Omental fat pad (tissue), 4 donors: ENCODE measurements around the gene LHFPL6.

- PRO-cap: no peak
- RAMPAGE, long total RNA, 4 experiments: no peak in any of the 4 experiments
Measured at GRCh38 chr13:33871258-33871471, 53.2 kb downstream of the RFC3 start.

- PRO-cap: no peak
- RAMPAGE, long total RNA, 4 experiments: no peak in any of the 4 experiments
Measured at GRCh38 chr13:34310649-34311004, 492.7 kb downstream of the RFC3 start.

- PRO-cap: no peak
- RAMPAGE, long total RNA, 4 experiments: no peak in any of the 4 experiments
Measured at GRCh38 chr13:34335612-34336123, 517.7 kb downstream of the RFC3 start.

GRCh38 chr13:34538461-34538863, 403.6 kb upstream of the NBEA start:
- PRO-cap: no peak
- RAMPAGE, long total RNA, 4 experiments: no peak in any of the 4 experiments

DNA sequence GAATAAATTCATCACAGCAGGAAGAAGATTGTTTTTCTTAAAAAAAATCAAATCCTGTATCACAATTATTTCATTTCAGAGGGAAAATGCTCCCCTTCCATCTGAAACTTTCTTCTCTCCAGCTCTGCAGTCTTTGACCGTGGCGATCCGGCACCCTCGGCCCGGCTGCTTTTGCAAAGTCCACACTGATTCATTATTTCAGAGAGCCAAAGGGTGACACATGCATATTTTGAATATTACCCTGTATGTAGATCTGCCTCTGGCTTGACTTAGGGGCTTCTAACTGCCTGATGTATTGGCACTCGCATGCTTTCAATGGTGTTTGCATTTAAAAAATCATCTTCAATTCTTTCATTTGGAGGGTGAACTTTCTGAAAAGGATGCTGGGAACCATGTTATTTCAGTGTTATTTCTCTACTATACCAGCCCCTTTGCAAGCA, 222.7 kb upstream of the MAB21L1 start:
- PRO-cap: no peak
- RAMPAGE, long total RNA, 4 experiments: no peak in any of the 4 experiments

DNA sequence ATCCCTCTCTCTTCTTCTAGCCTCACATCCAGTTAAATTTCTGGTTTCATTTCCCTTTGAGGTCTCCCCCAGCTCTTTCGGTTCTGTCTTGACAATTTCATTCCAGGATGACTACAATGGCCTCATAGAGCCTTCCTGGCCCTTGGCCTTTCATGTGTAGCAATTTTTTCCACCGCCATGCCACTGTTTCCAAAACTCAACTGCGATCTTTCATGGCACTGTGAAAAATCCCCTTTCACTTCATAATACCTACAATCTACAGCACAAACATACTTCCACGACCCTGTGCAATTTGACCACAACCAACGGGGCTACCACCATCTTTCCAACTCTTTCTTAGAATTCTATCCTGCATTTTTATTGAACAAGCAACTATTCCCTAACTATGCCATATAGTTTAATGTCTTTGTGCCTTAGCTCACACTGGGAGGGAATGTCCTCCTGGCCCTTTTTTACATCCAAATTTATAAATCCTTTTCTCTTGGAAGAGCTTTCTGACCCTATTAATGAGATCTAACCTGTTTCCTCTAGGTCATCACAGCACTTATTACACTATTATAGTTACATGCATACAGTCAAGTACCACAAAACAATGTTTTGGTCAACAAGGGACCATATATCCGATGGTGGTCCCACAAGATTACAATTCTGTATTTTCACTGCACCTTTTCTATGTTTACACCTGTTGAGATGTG, 268.7 kb downstream of the DCLK1 start:
- PRO-cap: no peak
- RAMPAGE, long total RNA, 4 experiments: no peak in any of the 4 experiments

- PRO-cap: no peak
- RAMPAGE, long total RNA, 4 experiments: no peak in any of the 4 experiments
Measured at GRCh38 chr13:35953339-35953843, 177.8 kb downstream of the DCLK1 start.

DNA sequence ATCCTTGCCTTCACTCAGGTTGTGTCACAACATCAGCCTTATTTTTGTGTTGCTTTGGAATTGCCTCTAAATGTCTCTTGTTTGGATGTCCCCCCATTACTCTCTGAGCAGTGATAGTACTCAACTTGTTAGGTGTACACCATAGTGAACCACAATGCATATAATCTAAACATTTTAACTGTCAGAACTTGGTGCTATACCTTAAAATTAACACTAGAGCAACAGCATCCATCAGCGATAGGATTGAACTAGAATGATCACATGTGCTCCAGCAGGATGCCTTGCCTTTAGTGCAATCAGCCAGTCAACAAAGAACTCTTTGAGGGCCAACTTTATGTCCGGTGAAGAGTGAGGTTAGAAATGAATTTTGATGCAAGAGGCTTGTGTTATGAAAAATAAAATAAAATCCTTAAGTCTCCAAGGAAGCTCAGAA, 61.5 kb downstream of the DCLK1 start:
- PRO-cap: no peak
- RAMPAGE, long total RNA, 4 experiments: no peak in any of the 4 experiments

DNA sequence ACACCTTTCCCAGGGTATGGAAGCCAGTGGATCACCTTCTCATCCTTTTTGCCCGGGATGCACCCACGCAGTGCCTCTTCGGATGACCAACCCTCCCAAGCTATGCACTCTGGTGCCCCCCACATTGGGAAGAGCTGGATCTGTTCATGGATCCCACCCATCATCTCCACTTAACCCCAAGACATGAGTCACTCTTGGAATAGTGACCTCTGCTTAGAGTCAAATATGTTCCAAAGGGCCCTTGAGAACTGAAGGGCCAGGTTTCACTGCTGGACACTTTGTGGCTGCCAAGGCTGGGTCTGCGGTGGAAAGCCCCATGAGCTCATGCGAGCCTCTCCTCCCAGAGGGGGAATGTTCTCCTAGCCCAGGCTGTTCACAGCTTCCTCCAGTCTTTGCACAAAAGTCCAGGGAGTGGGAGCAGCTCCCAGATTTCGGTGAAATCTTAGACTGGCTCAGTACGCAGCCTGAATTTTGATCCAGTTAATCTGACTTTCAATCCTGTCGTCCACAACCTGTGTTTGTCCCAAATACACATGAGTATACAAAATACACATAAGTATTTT, 693 bp upstream of the DCLK1 start:
- PRO-cap: no peak
- RAMPAGE, long total RNA, 4 experiments: no peak in any of the 4 experiments

- PRO-cap: no peak
- RAMPAGE, long total RNA, 4 experiments: no peak in any of the 4 experiments
Measured at GRCh38 chr13:36344914-36345402, 1.2 kb downstream of the SPART start.

DNA sequence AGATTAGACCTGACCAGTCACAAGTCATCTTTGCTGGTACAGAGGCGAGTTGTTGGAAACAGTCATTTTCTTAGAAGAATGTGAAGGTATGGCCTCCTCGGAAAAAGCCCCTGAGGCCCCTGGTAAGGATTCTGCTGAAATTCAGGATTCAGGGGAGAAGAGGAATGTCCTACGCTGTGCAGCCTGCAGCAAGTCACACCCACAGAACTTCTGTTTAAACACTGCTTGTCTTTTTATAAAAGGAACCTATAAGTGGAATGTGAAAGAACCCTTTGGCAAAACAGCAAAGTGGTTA, 11.1 kb upstream of the SPART start:
- PRO-cap: no peak
- RAMPAGE, long total RNA, 4 experiments: no peak in any of the 4 experiments

GRCh38 chr13:36888546-36889232, 31.3 kb downstream of the SMAD9 start:
- PRO-cap: no peak
- RAMPAGE, long total RNA, 4 experiments: no peak in any of the 4 experiments

- PRO-cap: no peak
- RAMPAGE, long total RNA, 4 experiments: no peak in any of the 4 experiments
Measured at GRCh38 chr13:36919102-36919554, 910 bp downstream of the SMAD9 start.

- PRO-cap: no peak
- RAMPAGE, long total RNA, 4 experiments: no peak in any of the 4 experiments
Measured at GRCh38 chr13:37579017-37579571, 19.5 kb downstream of the POSTN start.

- PRO-cap: no peak
- RAMPAGE, long total RNA, 4 experiments: no peak in any of the 4 experiments
Measured at GRCh38 chr13:38125582-38125906, 224.1 kb upstream of the UFM1 start.

GRCh38 chr13:38362073-38362817, 12.6 kb downstream of the UFM1 start:
- PRO-cap: no peak
- RAMPAGE, long total RNA, 4 experiments: no peak in any of the 4 experiments

- PRO-cap: no peak
- RAMPAGE, long total RNA, 4 experiments: no peak in any of the 4 experiments
Measured at GRCh38 chr13:39036275-39036730, 1.6 kb downstream of the PROSER1 start.

GRCh38 chr13:39417520-39418029, 185.4 kb downstream of the LHFPL6 start:
- PRO-cap: no peak
- RAMPAGE, long total RNA, 4 experiments: no peak in any of the 4 experiments

DNA sequence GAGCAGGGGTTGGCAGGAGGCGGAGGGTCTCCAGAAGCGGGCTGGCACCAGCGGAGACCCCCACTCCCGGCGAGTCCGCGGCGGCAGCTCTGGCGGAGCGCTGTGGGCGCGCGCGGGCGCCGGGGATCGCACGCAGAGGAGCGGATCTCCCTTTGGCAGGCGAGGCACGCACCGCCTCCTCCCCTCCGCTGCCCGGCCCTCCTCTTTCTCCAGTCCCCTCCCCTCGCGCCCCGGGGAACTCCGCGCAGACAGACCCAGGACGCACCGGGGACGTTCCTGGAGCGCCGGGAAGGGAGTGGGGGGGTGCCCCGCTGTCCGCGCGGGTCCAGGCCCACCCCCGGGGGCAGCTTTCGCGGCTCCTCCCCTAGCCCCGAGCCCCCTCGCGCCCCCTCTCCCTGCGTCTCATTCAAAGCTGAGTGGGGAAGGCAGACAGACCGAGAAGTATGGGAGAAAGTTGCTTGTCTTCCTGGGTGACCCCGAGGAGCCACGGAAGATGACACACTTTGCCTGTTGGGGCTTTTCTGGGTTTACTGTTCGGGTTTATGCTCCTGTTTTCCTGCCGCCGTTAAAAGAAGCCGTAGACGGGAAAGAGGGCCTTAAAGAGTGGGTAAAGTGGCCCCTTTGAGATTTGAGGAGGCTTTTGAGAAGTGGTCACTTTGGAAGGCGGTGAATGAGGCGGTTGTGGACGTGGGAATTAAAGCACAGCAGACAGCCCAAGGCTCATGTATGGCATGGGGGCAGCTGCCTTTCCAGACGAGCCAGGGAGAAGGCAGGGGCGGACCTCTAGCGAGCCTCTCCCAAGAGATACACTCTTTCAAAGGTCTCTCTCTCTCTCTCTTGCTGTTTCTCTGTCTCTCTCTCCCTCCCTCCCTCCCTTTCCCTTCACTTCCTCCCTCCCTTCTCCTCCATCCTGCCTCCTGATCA, at the start of gene LHFPL6:
LHFPL6 (minus strand) TSS at position 154 of the 924 bp plus-strand sequence.
- PRO-cap: no peak
- RAMPAGE, long total RNA, 4 experiments: no peak in any of the 4 experiments

GRCh38 chr13:39988290-39988840, 332.9 kb downstream of the COG6 start:
- PRO-cap: no peak
- RAMPAGE, long total RNA, 4 experiments: no peak in any of the 4 experiments